Measurements from ENCODE around the genes C1orf52 and ODF2L.

DNA sequence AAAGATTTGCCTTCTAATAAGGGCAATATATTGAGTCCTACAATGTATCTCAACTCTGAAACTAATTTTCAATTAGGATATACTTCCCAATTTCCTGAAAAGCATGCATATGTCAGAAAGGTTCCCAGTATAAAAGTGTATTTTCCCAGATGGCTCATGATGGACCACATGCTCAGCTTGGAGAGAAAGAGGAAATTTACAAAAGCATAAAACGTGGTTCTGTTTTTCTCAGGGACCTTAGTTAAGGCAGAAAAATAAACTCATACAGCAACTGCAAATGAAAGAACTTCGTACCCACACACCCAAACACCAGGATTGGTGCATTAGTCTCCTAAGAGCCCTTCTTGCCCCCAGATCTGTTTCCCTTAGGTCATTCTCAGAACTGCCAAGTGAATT lies 57.6 kb downstream of the SSX2IP start:
- PRO-cap, result no peak
- CAGE, long polyA plus RNA, result no peak

GRCh38 chr1:84756435-84756768 lies 66.1 kb upstream of the SSX2IP start:
- PRO-cap, result no peak
- CAGE, long polyA plus RNA, result no peak

- PRO-cap, result no peak
- CAGE, long polyA plus RNA, result no peak
Measured at GRCh38 chr1:84774586-84775192, 84.4 kb upstream of the SSX2IP start.

GRCh38 chr1:85137385-85138059 lies 63.3 kb downstream of the SYDE2 start:
- PRO-cap, result no peak
- CAGE, long polyA plus RNA, result no peak

GRCh38 chr1:85153466-85153758 lies 47.4 kb downstream of the SYDE2 start:
- PRO-cap, result no peak
- CAGE, long polyA plus RNA, result no peak

- PRO-cap, result no peak
- CAGE, long polyA plus RNA, result no peak
Measured at GRCh38 chr1:85200328-85200489, 607 bp downstream of the SYDE2 start.

GRCh38 chr1:85244706-85245221 lies 14.7 kb downstream of the C1orf52 start:
- PRO-cap, result no peak
- CAGE, long polyA plus RNA, result no peak

DNA sequence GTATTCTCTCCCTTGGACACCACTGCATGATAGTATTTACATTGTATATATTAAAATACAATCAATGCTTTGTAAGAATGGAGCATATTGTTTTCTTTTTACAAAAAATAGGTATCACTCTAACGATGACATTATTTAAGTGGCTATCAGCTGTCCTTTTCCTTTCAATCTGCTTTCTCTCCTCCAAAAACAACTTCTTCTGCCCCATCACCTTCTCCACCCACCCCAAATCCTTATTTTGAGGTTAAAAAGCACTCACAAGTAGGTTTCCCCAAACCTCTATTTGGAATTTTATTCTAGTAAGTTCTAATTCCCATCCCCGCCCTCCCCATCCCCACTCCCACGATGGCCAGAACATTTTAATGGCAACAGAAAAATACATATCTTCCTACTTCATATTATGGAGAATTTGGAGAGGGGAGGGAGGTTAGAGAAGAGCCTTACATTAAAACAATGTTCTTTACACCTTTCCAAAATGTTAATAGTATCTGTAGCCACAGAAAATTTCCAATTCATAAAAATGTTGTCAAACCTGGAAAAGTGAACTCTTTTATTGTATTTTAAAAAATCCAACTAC lies 6.2 kb downstream of the C1orf52 start:
- PRO-cap, result no peak
- CAGE, long polyA plus RNA, result no peak

DNA sequence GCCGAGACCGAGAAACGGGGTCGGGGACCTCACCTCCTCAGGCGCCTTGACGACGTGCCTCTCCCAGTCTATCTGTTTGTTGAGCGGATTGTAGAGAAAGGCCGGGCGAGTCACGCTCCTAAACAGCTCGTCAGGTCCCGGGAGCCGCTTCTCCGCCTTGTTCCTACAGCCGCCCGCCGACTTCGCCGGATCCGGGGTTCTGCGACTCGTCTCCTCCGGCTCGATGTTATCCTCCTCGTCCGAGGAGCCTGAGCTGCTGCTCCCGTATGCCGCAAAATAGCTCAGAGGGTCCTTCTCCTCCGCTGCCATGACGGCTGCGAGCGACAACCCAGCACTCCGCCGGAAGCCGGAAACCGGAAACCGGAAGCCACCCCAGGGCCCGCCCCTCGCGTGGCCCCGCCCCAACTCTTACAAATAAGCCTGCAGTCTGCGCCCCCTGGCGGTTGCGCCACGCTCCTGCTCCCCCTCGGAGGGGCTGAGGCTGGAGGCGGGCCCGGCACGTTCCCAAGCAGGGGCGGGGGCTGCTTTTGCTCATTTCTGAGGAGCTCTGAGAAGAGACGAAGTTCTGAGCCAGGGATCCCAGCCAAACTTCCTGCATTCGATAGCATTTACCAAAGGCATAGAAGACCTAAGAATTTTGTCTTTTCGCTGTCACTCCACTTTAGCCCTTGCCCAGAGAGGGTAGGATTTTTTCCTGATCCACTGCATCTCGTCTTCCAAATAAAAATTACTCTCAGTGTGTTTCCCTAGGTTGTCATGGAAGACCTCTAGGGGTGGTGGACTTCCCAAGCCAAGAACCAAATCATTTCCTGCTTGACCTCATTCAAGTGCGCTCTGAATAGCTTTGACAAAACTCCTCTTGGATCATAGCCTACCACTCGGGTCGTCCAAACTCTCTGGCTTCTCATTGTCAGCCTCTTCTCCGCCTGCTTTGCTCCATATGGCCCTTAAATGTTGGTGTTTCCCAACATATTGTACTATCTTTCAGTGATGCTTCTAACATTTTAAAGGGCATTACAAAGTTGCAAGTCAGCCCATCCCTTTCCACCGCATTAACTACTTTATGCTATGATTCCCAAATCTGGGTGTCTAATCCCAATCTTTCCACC lies at the start of gene C1orf52:
Gene C1orf52, minus strand, starts transcription at position 338 of the 1,109 bp plus-strand sequence.
- PRO-cap, result unidirectional peak, minus-strand start at position 345 of the sequence
- CAGE, long polyA plus RNA, result no peak

GRCh38 chr1:85446650-85447411 lies 18.1 kb downstream of the DDAH1 start:
- PRO-cap, result no peak
- CAGE, long polyA plus RNA, result no peak

- PRO-cap, result no peak
- CAGE, long polyA plus RNA, result no peak
Measured at GRCh38 chr1:85502709-85503216, 37.8 kb upstream of the DDAH1 start.

DNA sequence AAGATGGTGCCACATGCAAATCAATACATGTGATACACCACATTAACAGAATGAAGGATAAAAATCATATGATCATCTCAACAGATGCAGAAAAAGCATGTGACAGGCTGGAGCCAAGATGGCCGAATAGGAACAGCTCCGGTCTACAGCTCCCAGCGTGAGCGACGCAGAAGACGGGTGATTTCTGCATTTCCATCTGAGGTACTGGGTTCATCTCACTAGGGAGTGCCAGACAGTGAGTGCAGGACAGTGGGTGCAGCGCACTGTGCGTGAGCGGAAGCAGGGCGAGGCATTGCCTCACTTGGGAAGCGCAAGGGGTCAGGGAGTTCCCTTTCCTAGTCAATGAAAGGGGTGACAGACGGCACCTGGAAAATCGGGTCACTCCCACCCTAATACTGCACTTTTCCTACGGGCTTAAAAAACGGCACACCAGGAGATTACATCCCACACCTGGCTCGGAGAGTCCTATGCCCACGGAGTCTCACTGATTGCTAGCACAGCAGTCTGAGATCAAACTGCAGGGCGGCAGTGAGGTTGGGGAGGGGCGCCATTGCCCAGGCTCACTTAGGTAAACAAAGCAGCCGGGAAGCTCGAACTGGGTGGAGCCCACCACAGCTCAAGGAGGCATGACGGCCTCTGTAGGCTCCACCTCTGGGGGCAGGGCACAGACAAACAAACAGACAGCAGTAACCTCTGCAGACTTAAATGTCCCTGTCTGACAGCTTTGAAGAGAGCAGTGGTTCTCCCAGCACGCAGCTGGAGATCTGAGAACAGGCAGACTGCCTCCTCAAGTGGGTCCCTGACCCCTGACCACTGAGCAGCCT lies 61.4 kb downstream of the CCN1 start:
- PRO-cap, result no peak
- CAGE, long polyA plus RNA, result no peak

DNA sequence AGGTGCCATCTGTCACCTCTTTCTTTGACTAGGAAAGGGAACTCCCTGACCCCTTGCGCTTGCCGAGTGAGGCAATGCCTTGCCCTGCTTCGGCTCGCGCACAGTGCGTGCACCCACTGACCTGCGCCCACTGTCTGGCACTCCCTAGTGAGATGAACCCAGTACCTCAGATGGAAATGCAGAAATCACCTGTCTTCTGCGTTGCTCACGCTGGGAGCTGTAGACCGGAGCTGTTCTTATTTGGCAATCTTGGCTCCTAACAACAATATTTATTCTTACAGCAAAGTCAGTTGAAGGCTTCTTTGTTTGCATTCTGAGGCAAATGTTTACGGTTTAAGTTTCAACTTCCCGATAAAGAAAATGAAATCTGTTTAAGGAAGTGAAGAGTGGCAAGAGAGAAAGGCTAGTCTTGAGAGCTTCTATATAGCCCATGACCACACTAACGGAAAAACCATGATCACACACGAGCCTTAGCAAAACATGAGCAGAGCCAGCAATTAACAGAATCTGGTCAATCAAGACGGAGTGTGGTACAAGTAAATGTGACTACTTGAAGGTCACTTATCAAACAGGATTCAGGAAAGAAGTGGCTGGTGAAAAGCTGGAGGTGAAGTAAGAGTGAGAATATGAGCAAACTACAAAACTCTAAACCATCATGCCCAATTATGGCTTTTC lies 122.6 kb upstream of the ZNHIT6 start:
- PRO-cap, result no peak
- CAGE, long polyA plus RNA, result no peak

DNA sequence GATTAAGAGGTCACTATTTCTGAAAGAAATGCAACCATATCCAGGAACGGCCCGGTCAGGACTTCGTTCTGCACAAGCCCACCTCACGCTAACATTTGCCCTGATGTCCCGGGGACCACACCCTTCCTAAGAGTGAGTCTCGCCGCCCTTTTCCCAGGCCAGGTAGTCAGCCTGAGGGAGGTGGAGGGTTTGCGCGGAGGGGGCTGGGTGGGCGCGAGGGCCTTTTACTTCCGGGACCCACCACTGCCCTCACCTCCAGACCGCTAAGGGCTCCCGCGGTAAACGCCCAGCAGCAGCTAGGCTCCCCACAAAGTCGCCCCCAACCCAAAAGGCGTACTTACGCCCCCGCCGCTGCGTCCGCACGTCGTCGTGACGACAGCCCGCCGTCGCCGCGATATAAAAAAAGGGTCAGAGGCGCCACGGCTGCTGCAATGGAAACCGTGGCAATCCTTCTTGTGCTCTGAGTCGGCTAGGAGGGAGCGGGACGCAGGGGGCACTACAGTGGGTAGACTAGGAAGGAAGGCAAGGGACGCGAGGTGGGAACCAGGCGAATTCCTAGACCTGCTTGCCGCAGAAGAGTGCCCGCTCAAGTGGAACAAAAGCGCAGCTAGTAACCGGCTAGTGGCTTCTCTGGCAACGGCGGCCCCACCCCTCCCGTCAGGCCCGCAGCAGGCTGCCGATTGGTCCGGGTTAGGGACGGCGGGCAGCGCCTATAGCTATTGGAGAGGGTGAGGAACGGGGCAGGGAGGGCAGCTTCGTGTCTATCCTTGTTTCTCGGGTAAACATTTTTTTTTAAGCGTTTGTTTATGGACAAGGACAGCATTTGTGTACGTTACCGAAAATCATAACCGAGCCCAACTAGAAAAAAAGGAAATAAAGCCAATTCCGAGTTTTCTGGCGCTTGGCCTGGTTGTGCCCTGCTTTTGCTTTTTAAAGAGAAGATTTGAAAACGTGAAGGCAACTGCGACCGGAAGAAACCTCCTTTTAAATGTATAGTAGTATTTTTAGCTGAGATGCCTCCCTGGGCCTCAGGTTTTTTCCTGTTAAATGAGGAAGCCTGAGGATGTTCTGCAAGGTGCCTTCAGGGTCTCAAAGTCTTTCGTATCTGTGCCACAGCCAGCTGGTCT lies at the start of gene ODF2L:
Gene ODF2L, minus strand, starts transcription at position 632 of the 1,127 bp plus-strand sequence.
- PRO-cap, result bidirectional peak, plus-strand start at position 397 of the sequence, minus-strand start at position 284 of the sequence; bidirectional peak, plus-strand start at position 719 of the sequence, minus-strand start at position 592 of the sequence
- CAGE, long polyA plus RNA, result no peak

DNA sequence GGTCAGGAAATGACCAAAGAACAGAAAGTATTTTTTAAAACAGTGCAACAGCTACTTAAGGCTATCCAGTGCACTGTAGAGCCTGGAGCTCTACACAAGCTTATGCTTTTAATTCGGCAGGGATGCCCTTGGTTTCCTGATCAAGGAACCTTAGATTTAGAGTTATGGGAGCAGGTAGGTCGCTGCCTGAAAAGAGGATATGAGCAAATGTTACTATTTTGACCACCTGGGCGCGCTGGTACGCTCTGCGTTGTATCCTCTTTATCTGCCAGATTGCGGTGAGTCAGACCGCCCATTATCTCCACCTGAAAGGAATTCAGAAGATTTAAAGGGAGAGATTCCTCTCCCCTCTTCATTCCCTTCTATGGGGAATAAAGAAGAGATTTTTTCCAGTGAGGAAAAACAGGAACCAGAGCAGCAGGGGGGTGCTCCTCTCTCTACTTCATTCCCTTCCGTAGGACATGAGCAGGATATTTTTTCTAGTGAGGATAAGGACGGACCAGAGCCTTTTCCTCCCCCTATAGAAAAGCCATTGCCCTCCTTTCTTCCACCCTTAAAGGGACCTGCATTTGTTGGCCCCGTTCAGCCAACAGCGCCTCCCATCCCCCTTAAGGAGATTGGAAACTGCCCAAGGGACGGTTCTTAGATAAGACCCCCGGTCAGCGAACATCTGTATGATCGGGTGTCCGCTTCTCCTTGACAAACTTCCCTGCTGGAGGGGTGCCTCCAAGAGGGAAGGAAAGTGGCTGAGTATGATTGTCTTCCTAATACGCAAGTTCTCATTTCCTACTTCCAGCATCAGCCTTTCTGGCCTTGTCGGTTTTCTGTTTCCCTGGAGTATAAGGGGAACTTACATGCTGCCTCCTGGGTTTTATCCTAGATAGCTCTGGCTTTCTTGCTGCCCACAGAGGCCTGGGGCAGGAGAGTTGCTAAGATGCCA lies 34.2 kb downstream of the CLCA1 start:
- PRO-cap, result unidirectional peak, plus-strand start at position 264 of the sequence
- CAGE, long polyA plus RNA, result no peak

DNA sequence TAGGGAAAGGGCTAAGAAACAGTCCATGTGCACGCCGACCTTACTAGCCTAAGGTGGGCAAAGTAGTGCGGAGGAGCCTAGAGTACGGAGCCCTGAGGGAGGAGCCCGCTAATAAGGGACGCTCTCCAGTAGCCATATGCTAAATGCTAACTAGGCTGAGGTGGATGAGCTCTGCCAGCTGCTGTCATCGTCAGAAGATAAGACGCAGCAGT lies 35.0 kb downstream of the CLCA1 start:
- PRO-cap, result no peak
- CAGE, long polyA plus RNA, result no peak

GRCh38 chr1:86523279-86523634 lies 23.6 kb upstream of the CLCA4 start:
- PRO-cap, result no peak
- CAGE, long polyA plus RNA, result no peak

DNA sequence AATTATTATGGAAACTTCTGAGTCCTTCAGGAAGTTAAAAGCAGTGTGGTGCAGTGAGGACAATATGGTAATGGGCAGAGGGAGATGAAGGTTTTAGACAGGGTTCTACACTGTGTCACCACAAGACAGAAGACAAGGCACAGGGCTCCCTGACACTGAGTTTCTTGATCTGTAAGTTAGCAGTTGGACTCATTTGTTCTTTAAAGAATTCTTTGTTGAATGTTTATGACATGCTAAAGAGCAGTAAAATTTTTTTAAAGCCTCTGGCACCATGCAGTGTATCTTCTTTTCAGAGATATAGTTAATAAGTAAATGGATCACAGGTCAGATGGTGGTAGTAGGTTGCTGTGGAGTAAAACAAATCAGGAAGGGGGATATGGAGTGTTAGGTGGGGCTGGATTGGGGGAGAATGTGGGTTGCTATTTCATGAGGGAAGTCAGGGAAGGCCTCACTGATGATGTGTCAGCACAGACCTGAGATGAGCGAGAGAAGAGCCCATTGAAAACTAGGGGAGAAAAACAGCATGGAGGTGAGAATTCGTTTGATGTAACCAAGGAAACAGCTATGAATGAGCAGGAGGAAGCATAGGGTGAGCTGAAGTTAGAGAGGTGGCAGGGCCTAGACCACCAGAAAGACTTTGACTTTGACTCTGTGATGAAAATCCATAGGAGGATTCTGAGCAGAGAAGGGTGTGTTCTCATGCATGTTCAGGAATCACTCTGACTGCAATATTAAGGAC lies 2.1 kb downstream of the CLCA4 start:
- PRO-cap, result no peak
- CAGE, long polyA plus RNA, result no peak

DNA sequence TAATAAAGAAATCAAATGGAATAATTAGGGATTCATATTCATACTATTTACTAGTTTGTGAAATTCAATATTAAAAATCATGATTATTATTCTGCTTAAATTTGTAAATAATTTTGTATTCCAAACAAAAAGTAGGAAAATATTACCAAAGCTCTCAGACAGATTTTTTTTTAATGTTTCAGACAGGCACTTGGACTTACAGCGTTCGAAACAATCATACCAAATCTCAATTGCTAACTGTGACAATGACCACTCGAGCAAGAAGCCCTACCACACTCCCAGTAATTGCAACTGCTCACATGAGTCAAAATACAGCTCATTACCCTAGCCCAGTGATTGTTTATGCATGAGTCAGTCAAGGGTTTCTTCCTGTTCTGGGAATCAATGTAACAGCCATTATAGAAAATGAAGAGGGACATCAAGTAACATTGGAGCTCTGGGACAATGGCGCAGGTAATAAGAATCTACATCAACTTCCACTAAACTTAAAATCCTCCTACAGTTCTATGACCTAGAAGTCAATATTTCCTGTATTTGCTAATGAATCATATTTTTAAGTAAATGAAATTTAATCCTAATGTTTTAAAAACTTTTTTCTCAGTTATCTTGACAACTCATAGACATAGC lies 56.1 kb upstream of the SH3GLB1 start:
- PRO-cap, result no peak
- CAGE, long polyA plus RNA, result no peak

DNA sequence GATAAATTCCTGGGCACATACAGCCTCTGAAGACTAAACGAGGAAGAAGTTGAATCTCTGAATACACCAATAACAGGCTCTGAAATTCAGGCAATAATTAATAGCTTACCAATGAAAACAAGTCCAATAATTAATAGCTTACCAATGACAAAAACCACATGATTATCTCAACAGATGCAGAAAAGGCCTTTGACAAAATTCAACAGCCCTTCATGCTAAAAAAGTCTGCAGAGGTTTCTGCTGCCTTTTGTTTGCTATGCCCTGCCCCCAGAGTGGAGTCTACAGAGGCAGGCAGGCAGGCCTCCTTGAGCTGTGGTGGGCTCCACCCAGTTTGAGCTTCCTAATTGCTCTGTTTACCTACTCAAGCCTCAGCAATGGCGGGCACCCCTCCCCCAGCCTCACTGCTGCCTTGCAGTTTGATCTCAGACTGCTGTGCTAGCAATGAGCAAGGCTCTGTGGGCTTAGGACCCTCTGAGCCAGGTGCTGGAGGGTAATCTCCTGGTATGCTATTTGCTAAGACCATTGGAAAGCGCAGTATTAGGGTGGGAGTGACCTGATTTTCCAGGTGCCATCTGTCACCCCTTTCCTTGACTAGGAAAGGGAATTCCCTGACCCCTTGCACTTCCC lies 96.7 kb downstream of the SELENOF start:
- PRO-cap, result no peak
- CAGE, long polyA plus RNA, result no peak